GM19239 (cell line): Measurements from ENCODE around the gene PKD1L1.

- RRBS, result no CpG with 5 or more reads among the region's 7 CpGs
Observed at GRCh38 chr7:46568955-46569743, 648.1 kb upstream of the IGFBP3 start.

DNA sequence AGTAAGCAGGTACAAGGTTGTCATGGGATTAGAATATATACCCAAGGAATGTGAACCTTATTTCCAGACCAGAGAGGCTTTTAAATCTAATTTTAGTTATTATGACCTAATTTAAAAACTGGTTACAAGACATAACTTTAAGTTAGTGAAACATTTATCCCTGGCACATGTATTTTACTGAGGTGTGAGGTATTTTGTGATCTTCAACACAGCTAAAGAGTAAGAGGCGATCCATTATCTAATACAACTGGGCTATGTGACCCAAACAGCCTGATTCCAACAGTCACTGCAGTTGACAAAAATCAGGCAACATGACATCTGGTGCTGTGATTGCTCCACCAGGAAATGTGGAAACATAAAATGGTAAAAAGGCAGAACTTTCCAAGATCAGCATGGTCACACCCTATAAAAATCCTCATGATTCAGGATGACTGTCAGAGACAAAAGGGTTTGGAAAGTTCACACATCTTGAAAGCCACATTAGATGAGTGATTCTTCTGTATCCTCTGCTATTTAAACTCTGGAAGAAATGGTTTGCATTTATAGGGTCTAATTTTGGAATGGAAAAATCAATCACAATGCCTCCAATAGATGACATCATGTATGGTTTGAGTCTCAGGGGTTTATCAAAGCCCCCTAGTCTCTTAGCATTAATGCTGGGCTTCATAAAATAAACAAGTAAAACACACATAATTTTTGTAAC is 662.5 kb upstream of the IGFBP3 start:
- RRBS, result no CpG with 5 or more reads among the region's 1 CpG

- RRBS, result no CpG with 5 or more reads among the region's 7 CpGs
Observed at GRCh38 chr7:46680187-46680538, 759.1 kb upstream of the IGFBP3 start.

DNA sequence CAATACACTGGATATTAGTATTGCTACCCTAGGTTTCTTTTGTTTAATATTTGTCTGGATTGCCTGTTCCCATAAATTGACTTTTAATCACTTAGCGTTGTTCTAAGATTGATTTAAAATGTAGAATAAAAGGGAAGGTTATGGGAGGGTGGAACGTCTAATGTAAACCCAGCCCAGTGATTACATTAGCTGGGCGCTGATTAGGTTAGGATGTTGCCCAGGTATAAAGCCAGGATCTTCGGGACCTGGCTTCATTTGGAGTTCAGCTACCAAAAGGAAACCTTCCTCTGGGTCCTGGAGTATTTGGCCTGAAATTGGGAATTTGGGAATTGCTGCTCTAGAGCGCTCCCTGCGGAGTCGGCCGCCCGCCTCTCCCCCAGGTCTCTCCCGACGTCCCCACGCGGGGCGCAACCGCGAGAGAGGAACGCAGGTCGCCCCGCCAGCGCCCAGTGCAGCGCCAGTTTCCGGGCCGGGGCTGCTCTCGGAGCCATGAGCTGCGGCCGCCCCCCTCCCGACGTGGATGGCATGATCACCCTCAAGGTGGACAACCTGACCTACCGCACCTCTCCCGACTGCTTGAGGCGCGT is 529.5 kb downstream of the TNS3 start:
- RRBS, result no CpG with 5 or more reads among the region's 32 CpGs

- RRBS, result no CpG with 5 or more reads among the region's 16 CpGs
Observed at GRCh38 chr7:47314736-47315314, 267.1 kb downstream of the TNS3 start.

DNA sequence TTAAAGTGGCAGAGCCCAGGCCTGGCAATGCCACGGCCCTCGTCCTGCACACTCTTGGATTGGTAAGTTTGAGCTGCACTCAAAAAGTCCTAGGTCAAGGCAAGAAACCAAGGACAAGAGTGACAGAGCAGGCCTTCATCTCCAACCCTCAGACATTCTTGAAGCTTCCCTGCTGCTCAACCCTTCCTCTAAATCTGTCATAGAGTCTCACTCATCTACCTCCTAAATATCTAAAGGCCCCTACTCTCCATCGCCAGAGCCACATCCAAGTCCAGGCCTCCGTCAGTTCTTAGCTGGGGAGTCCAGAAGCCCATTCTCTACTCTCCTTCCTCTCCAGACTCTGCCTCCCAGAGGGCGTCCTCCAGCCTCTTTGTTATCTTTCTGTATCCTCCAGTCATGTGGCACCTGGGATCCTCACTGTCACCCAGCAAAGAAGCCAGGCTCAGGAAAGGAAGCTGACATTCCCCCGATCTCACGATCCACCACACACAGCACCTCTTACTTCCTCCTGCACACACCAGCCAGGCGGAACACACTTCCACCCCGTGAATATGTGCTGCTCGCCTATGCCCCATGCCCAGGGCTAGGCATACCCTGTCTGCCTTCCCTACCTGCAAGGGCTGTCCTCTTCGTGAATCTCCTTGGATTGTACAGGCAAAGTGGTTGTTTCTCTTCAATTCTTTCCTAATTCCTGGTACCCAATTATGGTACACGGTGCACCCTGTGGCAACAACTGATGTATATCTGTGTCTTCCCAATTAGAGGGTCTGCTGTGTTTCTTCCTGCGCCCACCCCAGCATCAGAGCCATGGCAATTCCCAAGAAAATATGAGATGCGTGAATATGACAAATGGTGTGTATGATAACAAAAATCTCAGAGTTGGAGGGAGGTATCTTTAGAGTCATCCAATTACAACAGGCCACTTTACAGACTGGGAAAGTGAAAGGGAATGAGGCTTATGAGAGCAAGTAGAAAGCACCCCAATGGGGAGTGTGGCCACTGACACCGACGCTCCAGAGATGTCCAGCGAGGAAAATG is 191.0 kb downstream of the TNS3 start:
- RRBS, result no CpG with 5 or more reads among the region's 17 CpGs

DNA sequence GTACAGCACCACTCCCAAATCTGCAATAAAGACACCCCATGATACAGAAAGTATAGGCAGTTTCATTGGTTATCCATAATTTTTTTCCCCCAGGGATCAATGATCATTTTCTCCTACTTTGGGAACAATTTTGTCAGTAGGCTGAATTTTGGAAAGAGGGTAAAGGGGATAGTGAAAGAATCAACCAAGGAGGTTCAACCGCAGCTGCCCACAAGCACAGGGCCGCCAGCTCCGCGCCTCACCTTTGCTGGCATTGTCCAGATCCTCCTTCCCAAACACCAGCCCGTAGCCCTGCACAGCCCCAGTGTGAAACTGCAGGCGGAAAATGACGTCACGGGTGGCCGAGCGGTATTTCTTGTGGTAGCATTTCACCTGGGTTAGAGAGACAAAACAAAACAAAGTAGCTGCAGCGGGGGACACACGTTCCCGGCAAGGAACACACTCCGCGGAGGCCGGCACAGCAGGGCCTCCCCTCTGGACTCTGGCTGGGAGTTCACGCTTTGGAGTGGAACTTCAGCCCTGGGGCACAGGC is 181.3 kb downstream of the TNS3 start:
- RRBS, result no CpG with 5 or more reads among the region's 17 CpGs

DNA sequence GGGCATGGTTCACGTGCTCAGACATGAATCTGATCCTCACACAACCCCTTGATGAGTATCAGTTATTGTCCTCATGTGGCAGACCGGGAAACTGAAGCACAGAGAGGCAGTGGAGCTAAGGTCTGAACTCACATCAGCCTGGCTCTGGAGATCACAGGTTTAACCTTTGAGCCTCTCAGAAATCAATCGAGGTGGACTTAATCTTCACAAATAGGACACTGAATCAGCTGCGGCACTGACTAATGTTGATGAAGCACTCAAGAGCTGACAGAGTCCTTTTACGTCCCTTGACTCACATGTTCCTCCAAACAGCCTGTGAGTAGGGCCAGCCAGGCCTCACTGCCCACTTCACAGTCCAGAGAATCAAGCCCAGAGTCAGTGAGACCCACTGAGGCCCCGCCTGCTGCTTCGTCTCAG is 63.2 kb downstream of the TNS3 start:
- RRBS, result no CpG with 5 or more reads among the region's 7 CpGs

- RRBS, result 81% methylated on average over 3 of the region's 7 CpGs
Observed at GRCh38 chr7:47570427-47571137, 11.3 kb downstream of the TNS3 start.

- RRBS, result no CpG with 5 or more reads among the region's 12 CpGs
Observed at GRCh38 chr7:47573601-47574271, 8.2 kb downstream of the TNS3 start.

DNA sequence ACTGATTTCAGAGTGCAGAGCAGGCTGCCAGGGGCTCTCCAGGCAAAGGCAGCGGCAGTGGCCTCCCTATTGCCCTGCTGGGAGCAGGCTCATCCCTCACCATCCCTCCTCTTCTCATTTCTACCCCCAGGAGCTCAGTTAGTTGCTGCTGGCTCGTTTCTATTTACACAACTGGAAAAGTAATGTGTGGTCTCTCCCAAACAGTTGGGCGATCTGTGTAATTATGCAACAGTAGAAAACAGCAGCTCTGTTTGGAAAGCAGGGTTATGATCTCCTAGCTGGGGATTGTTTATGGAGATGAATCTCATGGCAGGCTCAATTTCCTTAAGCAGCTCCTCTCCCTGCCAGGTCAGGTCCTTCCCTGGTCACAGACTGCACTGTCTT is 28.7 kb upstream of the TNS3 start:
- RRBS, result no CpG with 5 or more reads among the region's 3 CpGs

- RRBS, result no CpG with 5 or more reads among the region's 4 CpGs
Observed at GRCh38 chr7:47783731-47784311, 164.4 kb downstream of the PKD1L1 start.

DNA sequence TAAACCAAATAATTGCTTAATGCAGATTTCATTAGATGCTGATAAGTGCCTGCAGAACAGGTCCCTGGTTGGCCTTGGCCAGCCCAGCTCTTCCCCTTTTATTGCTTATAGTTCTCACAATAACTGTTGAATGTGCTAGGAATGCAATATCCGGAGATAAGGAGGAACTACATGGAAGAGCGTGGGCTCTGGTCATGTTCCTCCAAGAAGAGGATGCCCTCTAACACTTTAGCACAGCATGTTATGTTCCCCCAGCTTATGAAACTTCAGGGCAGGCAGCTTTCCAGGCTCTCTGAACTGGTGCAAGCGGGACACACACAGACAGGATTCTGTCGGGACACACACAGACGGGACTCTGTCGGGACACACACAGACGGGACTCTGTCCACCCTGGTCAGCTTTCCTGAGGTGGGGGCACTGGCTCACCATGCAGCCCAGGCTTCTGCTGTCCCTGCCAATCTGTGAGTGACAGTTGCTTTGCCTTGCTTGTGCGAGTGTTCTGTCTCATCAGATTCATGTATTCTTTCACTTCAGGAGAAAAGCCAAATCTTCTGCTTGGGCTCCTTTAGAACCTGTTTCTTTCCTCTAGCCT is 141.5 kb downstream of the PKD1L1 start:
- RRBS, result no CpG with 5 or more reads among the region's 8 CpGs

DNA sequence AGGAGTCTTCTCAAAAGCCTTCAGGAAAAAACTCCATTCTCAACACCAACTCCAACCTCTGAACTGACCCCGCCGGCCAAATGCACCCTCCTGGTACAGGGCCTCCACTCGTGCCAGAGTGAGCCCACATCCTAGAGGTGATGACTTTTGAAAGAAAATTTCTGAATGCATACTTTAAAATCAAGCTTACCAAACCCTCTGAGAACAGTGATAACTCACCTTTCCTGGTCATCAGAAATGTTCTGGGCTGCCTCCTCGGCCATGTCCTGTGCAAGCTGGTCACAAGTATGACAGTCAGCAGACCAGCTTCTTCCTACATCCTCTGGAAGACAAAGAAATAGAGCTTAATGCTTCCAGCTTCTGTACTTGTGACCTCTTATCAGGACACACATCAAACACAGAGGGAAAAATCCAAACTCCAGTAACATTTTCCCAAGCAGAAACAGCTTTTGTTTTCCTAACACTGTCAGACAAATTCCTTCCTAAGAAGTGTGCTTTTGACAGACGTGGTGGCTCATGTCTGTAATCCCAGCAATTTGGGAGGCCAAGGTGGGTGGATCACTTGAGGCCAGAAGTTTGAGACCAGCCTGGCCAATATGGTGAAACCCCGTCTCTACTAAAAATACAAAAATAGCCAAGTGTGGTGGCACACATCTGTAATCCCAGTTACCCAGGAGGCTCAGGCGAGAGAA is at the start of gene PKD1L1:
TSS of gene PKD1L1 (minus strand) at position 289 of the 692 bp plus-strand sequence.
- RRBS, result no CpG with 5 or more reads among the region's 7 CpGs

GRCh38 chr7:47965183-47965573 is 14.2 kb downstream of the HUS1 start:
- RRBS, result no CpG with 5 or more reads among the region's 6 CpGs

DNA sequence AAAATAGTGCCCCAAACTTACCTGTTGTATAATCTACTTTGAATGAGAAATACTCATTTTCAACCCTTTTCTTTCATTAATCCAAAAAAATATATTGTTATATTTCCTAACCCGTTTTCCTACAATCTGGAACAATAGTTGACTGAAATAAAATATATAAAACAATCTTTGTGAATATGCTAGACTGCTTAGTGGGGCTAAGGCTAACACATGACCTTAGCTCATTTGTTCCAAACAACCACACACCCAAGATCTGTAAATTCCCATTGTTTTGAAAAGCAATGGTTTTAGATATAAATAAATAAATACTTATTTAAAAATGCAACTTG is 7.5 kb downstream of the HUS1 start:
- RRBS, result no CpG with 5 or more reads among the region's 1 CpG

- RRBS, result no CpG with 5 or more reads among the region's 4 CpGs
Observed at GRCh38 chr7:47977069-47977512, 2.3 kb downstream of the HUS1 start.

- RRBS, result no CpG with 5 or more reads among the region's 7 CpGs
Observed at GRCh38 chr7:49630465-49630792, 143.0 kb upstream of the VWC2 start.

GRCh38 chr7:50156293-50157034 is 60.8 kb downstream of the SPATA48 start:
- RRBS, result no CpG with 5 or more reads among the region's 8 CpGs